Psoas muscle (tissue), 2 donors: ENCODE results near the gene CETP.

DNA sequence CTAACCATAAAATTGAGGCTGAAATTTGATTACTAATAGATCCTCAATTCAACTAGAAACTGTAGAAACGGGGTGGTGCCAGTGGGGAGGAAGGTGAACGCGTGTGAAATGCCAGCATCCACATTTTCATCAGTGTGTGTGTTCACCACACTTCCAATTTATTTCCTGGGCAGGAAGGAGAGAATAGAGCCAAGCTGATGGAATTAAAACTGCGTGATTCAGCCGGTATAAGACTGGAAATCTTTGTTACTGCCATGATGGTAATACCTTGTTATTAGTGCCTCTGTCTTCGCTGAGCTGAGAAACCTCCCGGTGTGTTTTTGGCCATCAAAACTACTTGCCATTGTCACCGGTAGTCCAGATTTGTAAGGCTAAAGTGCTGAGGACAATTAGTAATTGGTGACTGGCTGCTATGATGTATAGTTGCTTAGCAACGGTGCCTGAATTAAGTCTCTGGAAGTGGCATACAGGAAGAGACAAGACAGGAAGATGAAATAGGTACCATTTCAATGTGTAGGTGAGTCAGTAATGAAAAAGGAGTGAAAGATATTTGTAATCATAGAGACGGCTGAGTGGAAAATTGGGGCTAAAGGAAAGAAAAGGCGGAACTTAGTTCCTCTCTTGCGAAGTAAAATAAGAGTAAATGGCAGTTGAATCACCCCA, 232.2 kb downstream of the IRX3 start:
- PRO-cap, 2 experiments = no peak in any of the 2 experiments

- PRO-cap, 2 experiments = no peak in any of the 2 experiments
Measured at GRCh38 chr16:54160903-54161385, 125.6 kb downstream of the IRX3 start.

DNA sequence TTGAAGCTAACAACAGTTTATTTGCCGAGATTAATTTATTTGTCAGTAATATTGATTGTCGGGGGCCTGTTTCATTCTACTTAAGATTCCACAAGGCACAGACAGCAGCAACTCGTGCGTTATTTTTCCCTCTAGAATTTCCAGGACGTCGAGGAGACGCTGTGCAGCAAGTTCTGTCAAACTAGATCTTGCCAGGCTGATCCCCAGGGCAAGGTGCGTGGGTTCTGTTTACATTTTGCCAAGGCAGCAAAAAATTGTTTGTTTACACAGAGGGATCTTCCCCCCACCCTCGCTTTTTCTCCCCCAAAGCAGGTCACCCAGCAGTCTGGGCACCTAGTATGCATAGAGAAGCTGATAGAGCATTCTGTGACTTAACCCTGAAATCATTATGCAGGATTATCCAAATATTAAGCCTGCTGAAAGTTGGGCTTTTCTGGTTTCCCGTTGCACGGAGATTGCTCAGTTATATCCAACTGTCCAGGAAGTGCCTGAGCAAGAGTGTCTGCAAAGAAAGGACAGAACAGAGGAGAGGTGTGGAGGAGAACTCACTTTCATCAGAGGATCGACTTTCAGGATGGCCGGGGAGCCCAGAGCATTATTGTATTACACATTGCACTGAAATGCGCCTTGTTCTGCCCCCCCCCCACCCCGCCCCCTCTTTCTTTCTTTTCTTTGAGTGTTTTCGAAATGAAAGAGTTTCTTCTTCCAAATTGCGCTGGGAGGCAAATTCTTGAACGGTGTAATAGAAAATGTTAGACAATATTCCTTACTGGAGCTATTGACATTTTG, 111.2 kb downstream of the IRX3 start:
- PRO-cap, 2 experiments = no peak in any of the 2 experiments

- PRO-cap, 2 experiments = no peak in any of the 2 experiments
Measured at GRCh38 chr16:54265613-54266130, 20.9 kb downstream of the IRX3 start.

DNA sequence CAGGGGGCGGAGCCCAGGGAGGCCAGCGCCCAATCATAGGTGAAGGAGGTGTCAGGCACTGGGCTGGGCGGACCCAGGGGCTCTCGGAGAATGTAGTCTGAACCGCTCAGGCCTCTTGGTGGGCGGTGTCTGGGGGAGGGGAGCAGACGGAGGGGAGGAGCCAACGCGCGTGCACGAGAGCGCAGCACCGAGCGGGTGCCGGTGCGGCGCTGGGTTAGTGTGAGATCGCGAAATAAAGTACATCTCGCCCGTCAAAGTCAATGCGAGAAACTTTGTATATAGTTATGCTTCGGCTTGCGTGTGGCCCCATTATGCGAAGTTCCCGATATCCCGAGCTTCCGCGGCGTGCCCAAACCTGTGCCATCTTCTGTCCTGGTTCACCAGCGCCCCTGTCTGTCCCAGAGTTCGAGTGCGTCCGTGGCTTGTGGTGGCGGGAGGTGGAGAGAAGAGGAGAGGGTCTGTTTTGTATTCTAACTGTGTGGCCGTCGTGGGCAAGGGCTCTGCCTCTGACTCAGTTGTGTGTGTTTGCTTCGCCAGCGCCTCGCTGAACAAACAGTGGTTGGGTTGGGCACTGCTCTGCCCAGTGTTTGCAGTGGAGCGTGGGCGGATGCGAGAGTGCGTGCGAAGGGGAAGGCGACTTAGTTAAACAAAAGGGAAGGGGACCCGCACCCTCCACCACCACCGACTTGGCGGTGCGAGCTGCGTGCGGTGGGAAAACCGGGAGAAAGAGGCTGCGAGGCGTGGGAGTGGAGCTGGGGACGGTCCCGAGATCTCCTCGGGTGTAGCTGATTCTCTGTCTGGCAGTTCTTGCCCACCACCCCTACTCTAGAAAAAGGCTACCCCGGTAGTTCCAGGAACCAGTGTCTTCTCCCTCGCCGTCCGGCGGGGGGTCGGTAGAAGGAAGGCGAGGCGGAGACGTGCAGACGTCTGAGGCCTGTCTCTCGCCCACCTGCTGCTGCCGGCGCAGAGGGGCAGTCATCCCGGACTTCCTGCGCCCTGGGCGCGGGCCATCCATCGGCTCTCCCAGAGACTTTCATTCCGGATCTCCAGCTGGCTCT, 1.1 kb upstream of the IRX5 start:
- PRO-cap, 2 experiments = peak in 2 of 2 experiments; most common plus-strand start position 145 of the sequence (in 1); most common minus-strand start position 521 of the sequence (in 1)

GRCh38 chr16:54937814-54938447, 7.3 kb downstream of the IRX5 start:
- PRO-cap, 2 experiments = no peak in any of the 2 experiments

GRCh38 chr16:55391548-55391984, 67.6 kb downstream of the IRX6 start:
- PRO-cap, 2 experiments = peak in 1 of 2 experiments; most common minus-strand start chr16:55391736 (in 1)

GRCh38 chr16:55437412-55437968, 41.5 kb upstream of the MMP2 start:
- PRO-cap, 2 experiments = no peak in any of the 2 experiments

DNA sequence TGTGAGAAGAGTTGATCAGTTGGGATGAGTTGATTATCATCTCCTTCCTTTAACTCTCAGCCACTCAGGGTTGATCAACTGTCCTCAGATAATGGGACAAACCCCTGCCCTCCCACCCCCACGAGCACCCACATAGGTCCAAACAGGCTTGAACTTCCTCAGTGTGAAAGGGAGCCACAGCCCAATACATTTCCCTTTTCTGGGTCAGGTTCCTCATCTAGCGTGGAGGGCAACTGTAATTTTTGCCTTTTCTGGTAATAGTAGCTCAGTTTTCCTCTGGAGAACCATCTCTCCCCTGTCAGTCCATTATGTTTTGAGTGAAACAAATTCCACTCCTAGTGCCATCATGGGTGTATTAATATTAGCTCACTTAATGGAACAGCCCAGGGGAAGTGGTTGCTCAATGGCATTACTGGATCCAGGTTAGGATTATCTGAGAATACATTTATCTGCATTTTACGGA, 544 bp upstream of the LPCAT2 start:
- PRO-cap, 2 experiments = no peak in any of the 2 experiments

- PRO-cap, 2 experiments = no peak in any of the 2 experiments
Measured at GRCh38 chr16:55509528-55510090, 737 bp downstream of the LPCAT2 start.

- PRO-cap, 2 experiments = no peak in any of the 2 experiments
Measured at GRCh38 chr16:55613916-55614457, 41.8 kb upstream of the SLC6A2 start.

- PRO-cap, 2 experiments = no peak in any of the 2 experiments
Measured at GRCh38 chr16:55871782-55872237, 3.4 kb downstream of the CES5A start.

DNA sequence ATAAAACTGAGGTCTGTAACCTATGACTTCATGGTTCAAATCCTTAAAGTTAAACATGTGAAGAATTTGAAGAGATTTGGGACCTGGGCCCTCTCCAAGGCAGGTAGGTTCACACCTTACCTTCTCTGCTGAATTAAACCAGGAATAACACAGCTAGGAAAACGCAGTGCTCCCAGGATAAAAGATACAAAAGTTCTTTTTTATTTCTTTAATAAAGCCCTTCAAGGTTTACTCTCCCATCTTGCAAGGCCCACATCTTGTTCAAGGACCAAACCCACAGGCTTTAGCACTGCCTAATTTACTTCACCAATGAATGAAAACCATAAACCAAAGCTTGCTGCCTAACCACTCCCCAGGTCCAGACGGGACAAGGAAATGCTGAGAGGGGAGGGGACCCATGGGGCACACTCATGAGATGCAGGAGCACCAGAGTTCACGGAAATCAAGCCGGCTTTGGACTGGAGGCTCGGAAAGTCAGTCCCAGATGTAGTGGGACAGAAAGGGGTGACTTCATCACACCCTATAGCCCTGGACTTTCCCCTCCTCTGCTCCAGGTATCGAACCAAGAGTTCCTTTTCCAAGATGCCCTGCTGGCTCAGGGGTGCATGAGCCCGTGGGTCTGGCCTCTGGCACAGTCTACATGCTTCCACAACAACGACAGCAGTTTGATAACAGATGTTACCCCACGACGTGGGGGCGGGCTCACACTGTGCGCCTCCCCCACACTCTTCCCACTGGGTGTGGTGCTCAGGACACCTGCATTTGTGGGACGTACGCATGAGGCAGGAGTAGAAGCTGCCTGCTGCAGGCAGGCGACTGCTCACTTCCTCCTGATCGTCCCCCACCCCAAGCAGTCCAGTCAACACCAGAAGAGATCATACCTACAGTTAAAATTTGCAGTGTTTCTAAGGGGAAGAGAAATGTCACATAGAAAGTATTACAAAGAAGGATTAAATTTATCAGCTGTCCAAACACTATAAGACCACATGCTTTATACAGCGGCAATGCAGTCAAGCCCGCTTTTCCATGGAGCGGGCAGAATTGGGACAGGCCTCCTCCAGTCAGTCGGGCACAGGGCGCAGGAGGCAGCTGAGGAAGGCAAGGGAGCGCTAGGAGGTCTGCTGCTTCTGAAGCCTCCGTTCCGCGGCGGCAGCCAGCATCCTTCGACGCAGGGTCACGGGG, 63.2 kb downstream of the AMFR start:
- PRO-cap, 2 experiments = no peak in any of the 2 experiments

GRCh38 chr16:56383970-56384453, 41.3 kb downstream of the AMFR start:
- PRO-cap, 2 experiments = no peak in any of the 2 experiments

GRCh38 chr16:56400606-56401353, 24.6 kb downstream of the AMFR start:
- PRO-cap, 2 experiments = no peak in any of the 2 experiments

DNA sequence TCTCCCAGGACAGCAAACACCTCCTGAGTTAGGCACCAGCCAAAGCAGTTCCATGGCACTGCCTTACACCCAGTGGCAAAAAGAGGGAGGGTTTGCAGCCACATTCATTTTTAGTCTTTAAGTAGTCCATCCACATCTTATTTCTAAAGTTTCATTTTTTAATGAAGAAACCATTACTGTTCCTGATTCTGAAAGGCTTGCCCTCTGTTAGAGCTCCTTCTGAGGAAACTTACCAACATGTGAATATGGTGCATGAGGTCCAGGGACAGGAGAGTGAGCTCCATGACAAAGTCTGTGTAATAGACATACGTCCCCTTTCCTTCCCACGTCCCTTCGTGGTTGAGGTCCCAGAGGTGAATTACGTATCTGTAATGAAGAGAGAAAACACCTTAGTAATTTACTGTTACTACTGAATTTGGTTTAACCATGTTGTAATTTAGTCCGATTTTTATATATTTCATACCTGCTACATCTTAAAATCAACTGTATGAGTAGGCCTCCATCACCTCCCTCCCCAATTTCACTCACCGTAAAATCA, 20.6 kb downstream of the AMFR start:
- PRO-cap, 2 experiments = no peak in any of the 2 experiments

- PRO-cap, 2 experiments = peak in 1 of 2 experiments; most common plus-strand start chr16:56452393 (in 1); most common minus-strand start chr16:56452216 (in 1)
Measured at GRCh38 chr16:56452129-56452766, 894 bp downstream of the OGFOD1 start.

DNA sequence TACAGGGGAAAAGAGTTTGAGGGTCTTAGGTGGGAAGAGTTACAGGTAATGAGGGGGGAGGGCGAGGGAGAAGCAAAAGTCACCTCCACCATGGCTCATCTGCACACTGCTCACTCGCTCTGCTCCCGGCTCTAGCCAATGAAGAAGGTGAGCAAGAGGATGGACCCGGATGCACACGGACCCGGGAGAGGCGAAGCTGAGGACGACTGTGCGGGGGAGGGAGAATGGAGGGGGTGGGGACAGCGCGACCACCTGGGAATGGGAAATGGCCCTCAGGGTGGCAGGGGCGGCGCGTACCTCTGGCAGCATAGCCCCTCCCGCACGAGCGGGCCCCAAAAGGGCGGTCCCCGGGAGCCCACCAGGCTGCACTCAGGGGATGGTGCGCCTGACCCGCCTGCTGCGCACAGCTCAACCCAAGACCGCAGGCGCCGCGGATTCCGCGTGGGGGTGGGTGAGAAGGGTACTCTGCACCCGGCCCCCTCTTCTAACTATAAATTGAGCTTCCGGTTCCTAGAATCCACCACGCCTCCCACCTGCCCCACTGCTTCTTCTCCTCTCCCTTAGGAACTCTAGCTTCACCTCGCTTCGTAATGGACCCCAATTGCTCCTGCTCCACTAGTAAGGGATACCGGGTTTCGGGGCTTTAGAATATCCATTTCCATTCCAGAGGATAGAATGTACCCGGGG, 6.1 kb downstream of the MT1H start:
- PRO-cap, 2 experiments = no peak in any of the 2 experiments

- PRO-cap, 2 experiments = no peak in any of the 2 experiments
Measured at GRCh38 chr16:56858420-56858779, 6.6 kb upstream of the SLC12A3 start.

DNA sequence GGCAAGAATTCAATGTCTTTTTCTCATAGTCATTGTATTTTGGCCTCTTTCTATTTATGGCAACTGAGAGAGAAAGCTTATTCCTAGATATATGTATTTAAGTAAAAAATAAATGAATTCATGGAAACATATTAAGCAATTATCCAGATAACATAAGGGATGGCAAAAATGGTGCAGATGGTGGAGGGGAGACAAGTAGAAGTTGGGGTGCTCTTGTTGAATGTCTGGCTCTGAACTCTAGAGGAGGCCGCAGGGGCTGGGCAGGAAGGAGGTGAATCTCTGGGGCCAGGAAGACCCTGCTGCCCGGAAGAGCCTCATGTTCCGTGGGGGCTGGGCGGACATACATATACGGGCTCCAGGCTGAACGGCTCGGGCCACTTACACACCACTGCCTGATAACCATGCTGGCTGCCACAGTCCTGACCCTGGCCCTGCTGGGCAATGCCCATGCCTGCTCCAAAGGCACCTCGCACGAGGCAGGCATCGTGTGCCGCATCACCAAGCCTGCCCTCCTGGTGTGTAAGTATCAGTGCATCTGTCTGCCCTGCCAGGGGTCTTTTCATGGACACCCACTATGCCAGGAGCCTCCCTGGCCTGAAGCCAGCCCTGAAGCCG, at the start of gene CETP:
TSS of gene CETP (plus strand) at position 372 of the 615 bp plus-strand sequence.
- PRO-cap, 2 experiments = no peak in any of the 2 experiments